Neural crest cell (in vitro differentiated cells): ENCODE measurements around the genes KCNA10, KCNA3, CD53 and ADORA3.

DNA sequence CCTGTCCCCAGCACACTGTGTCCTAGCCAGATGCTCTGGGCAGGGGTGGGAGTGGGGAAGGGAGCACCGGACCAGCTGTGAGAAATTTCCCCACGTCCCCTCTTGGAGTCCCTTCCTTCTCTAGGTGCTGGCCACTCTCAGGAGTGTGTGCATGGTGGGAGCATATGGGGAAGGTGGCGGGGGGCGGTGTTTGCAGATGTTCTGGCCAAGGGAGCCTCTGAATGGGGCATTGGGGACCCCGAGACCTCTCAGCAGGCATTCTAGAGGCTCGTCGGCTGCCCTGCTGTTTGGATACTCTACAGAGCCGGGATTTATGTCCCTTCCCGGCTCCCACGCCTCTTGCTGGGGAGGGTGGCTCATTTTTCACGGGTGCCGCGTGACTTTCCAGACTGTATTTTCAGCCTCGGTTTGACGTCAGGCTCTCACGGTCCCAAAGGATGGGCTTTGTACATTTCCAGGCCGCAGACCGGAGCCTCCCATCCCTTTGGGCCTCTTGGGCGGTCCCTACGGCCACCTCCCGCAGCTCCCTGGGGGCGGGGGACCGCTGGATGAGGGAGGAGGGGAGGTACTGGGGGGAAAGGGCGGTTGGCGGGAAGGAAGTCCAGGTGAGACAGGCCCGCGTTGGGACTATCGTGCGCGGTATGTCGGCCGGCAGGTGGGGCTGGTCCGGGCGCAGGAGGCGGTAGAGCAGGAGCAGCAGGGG lies 17.7 kb downstream of the UBL4B start:
- PRO-cap = no peak

GRCh38 chr1:110383338-110384194 lies 7.3 kb downstream of the SLC16A4 start:
- PRO-cap = no peak

DNA sequence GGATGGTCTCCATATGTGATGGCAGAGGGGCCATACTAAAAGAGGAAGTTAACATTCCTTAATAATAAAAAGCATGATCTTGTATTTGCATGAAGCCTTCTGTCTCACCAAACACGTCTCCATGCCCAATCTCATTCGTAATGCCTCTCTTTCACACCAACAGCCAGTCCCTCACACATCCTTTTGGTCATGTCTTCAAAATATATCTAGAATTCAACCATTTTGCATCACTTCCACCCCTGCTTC lies at the start of gene KCNA10:
TSS of gene KCNA10 (minus strand) at position 83 of the 246 bp plus-strand sequence.
- PRO-cap = no peak

- PRO-cap = no peak
Observed at GRCh38 chr1:110534032-110534347, 15.0 kb upstream of the KCNA10 start.

DNA sequence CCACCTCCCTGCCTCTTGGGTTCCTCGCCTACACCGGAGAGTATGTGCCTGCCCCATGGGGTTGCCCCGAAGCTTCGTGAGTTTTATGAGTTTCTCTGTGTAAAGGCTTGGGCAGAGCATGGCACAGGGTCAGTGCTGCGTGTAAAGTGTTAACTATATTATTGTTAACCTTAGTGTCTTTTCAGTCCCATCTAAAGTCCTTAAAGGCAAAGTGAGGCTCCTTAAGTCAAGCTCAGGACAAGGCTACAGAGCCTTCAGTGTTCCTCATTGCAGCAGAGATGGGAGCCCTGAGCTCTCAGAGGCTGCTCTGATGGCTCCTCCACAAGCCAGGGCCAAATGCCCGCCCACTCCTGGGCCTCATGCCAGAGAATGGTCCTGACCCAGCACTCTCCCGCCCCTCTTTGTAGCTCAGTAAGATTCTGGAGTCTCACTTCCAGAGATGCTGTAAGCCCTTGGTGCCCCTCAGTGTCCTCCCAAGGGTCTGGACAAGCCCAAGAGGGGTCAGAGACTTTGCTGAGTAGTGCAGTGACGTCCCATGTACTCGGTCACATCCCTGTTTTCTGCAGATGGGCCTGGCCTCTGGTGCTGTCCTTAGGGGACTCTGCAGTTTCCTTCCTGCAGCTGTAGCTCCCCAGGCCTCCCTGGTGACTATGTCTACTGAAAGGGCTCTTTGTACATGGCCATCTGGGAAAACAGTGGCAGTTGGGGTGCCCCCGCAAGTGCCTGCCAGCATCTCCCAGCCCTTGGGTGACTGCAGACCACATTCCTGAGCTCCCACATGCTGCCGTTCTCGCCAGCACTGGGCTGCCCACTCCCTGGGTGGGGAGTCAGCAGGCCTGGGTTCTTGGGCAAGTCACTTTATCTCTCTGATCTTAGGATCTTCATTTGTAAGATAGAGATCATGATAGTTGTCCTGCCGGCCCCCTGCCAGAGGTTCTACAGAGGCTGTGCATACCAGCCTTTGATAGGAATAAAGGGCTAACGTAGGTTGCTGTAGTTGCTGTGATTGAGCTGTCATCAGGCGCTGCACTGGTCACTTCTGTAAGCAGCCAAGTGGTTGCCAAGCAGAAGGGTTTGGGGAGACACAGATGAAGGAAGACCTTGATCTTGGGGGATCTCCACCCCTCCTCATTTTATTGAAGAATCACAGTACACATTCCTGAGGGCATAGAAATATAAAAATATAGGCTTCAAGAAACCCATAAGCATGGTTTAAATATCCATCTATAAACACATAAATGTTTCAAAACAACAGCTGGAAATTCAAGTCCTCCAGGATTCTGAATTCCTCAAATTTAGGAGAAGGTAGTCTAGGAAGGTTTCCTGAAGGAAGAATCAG lies 37.5 kb upstream of the KCNA10 start:
- PRO-cap = bidirectional peak, plus-strand start at position 687 of the sequence, minus-strand start at position 603 of the sequence

DNA sequence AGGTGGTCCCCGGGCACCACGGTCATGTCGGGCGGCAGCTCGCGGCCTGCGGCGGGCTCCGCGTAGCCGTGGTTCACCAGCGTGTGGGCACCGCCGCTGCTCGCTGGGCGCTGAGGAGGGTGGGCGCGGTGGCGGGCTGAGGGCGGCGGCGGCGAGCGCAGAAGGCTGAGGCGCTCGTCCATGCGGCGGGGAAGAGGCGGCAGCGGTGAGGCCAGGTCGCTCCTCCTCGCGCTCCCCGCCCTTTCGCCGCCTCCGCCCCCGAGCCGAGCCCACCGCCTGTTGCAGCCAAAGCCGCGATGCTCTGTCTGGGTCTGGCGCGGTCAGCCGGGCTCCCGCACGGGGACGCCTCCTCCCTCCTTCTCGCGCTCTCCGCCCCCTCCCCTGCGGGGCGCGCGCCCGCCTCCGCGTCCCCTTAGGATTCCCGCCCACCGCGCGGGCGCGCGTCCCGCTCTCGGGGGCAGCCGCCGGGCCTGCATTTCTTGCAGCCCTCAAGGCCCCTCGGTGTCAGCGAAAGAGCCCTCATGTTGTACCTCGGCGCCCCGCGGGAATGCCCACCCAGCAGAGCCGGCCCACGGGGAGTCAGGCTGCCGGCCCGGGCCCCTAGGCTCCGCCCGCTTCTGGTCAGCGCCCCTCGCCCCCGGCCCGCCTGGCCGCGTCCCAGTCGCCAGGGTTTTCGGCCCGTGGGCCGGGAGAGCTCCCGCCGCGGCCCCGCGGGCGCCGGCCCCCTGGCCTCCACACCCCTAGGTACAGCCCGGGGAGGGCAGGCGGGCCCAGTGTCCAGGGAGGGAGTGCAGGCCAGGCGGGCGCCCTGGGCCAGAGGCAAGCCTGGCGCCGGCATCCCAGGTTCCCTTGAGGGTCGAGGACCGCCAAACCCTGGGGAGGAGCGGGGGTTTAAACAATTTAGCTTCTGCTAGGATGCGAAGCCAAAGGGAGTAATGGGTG lies at the start of gene KCNA3:
TSS of gene KCNA3 (minus strand) at position 313 of the 942 bp plus-strand sequence.
- PRO-cap = bidirectional peak, plus-strand start at position 476 of the sequence, minus-strand start at position 298 of the sequence; bidirectional peak, plus-strand start at position 773 of the sequence, minus-strand start at position 549 of the sequence

DNA sequence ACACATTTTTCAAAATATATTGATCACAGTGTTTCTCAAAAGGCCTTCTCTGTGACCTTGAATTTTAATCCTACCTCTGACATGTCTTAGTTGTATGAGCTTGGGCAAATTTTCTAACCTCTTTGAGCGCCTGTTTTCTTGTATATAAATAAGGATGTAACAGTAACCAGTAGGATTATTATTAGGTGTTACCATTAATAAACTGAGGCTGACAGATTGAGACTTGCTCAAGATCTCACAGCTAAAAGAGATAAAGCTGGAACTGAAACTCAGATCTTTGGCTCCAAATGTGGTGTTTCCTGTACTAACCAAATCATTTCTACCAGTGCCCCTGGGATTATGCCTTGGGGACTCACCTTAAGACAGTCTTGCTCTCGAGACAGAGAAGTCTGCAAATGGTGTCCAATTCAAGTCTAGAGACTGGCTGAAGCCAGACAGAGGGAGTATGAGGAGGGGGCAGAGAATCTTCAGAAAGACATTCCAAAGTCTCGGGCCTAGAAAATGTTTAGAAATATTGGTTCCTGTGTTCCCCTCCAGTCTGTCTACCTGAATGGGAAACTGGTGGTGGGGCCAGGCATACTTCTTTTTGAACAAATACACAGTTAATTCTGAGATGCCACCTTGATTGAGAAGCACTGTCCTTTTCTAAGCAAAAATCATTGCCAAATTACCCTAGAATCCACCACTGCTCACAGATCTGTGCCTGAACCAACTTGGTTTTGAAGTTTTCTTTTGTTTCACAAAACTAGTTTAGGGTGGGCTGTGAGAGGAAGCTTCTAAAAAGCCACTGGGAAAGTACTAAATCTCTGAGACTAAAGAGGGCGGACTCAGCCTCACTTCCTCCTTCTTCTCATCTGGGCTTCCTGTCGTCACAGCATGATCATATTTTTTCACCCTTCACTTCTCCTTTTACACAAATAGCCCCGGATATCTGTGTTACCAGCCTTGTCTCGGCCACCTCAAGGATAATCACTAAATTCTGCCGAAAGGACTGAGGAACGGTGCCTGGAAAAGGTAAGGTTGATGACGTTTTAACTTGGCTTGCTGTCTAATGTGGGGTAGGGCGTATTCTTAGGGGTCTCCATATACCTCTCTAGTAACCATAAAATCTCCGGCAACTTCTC lies at the start of gene CD53:
TSS of gene CD53 (plus strand) at position 914 of the 1,124 bp plus-strand sequence.
- PRO-cap = no peak

DNA sequence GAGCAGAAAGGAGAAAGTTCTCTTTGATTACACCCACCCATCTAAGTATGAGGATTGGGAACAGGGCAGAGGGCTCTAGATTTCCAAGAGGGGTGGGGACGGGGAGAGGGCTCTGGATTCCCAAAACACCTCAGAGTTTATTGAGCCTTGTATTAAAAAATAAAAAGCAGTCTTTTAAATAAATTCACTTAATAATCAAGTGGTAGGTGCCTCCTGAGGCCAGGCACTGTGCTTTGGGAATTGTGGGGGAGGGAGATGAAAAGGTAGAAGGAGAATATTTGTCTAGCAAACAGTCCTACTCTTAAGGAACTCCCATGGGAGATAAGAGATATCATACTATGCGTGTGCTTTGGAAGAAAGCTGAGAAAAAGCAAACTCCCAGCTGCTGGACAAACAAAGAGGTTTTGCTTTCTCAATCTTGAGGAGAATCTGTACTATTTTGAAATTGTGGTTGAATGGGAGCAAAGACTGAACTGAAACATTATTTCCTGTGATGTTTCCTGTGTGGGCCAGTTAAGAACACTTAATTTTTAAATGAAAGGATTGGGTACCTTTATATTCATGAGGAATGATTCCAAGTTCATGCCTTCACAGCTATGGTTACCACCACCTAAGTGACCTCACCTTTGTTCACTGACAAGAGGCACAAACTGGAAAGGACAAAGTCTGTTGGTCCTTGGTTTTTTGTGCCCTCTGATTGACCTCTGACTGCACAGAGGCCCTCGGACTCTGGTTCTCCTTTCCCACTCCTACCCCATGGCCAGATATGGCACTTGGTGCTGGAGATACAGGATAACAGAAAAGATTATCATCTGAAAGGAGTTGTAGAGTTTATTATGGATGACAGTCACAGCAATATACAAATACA lies 1.4 kb downstream of the CD53 start:
- PRO-cap = no peak

- PRO-cap = no peak
Observed at GRCh38 chr1:110899380-110899813, 26.4 kb downstream of the CD53 start.

GRCh38 chr1:110899926-110900588 lies 27.1 kb downstream of the CD53 start:
- PRO-cap = no peak

GRCh38 chr1:111454185-111454517 lies 4.9 kb downstream of the ATP5PB start:
- PRO-cap = no peak

GRCh38 chr1:111503125-111504268 lies at the start of gene ADORA3:
Gene ADORA3, minus strand, starts transcription at chr1:111503633.
- PRO-cap = no peak

- PRO-cap = no peak
Observed at GRCh38 chr1:111505585-111506344, 2.3 kb upstream of the ADORA3 start.

DNA sequence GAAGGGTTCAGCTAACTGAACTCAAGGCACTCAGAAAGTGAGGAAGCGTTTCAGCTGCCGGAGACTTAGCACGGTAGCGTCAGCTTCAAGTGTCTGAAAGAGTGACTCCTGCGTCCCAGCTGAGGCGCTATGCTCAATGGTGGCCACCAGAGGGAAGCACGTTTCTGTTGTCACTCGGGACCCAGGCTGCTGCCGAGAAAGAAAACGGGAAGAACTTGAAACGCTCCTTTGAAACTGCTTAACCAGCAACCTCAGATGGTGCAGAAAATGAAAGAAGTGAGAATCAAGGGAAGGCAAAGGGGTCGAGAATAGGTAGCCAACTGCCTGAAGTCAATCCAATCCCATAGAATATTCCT lies 4.8 kb upstream of the ADORA3 start:
- PRO-cap = bidirectional peak, plus-strand start at position 180 of the sequence, minus-strand start at position 103 of the sequence

DNA sequence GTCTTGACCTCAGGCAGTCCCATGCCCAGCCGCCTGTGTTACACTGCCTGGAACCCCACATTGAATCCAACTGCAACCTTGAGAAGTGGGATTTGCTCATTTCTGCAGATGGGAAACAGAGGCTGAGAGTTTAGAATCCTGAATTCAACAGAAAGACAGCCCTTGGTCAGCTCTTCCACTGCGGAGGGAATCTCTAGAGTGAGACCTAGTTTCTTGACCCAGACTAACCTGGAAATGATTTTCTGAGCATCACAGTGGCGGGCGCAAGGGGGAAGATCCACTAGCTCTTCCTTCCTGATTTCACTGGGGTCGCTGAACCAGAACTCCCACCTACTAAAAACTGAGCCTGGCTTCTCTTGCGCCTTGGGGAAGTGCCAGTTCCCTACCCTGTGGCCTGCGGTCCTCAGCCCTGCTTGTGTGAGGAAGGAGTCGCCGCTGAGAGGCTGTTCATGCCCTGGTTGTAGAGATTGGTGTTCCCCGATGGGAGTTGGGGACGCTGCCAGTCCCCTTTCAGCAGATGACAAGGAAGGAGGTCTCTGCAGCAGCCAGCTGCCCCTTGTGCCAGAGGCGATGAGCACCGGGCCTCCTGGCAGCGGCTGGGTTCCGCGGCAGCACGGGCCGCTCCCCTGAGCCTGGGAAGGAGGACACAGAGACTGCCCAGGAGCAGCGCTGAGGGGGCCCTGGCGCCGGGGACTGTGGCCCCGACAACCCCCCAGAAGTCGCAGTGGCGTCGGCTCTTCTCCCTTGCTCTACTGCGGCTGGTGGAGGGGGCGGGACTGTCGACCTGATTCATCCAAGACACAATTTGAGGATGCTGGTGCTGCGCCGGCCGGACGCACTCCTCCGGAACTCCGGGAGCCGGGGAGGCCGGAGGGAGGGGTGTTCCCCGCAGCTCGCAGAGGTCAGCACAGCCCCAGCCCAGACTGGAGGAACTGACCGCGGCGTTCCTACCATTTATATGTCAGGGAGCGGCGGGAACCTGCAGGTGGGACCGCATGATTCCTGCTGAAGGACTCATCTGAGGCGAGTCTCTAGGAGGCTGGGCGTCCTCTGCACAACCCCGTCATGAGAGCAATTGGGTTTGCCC lies 11.9 kb upstream of the ADORA3 start:
- PRO-cap = no peak

- PRO-cap = bidirectional peak, plus-strand start at chr1:111740297, minus-strand start at chr1:111740250
Observed at GRCh38 chr1:111740086-111740959, 1.1 kb upstream of the INKA2 start.

GRCh38 chr1:111987561-111987926 lies 1.9 kb downstream of the KCND3 start:
- PRO-cap = no peak

GRCh38 chr1:111991351-111991742 lies 1.9 kb upstream of the KCND3 start:
- PRO-cap = no peak

DNA sequence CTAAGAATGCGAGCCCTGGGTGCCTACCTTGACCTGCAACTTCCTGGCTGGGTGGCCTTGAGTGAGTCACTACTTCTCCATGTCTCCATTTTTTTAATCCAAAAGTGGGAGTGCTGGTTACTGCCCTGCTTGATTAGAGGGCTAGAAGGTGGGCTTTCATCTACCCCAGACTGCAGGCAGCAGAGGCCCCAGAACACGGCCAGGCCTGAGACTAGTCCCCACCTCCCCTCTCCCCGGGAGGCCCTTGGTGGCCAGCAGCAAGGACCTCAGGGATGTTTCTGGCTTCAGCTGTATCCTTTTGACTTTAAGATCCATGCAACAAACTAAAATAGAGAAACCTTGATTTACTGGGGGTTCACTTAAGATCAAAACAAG lies 67.4 kb upstream of the KCND3 start:
- PRO-cap = no peak

DNA sequence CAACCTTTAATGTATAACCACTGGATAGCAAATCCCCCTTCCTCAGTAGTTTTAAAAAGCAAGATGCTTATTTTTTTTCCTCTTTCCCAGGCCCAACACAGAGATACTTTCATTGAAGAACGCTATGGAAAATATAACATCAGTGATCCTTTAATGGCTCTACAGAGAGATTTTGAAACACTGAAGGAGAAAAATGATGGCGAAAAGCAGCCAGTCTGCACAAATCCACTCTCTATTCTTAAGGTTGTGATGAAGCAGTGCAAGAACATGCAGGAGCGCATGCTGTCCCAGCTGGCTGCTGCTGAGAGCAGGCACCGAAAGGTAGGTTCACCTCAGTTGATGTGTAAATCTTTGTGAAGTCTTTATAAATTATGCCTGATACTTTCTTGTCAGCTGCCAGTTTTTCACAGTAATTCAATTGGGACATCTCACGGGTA lies 52.9 kb downstream of the CTTNBP2NL start:
- PRO-cap = no peak